Mesangial cell (primary cell): ENCODE data around the gene MAP3K2.

GRCh38 chr2:127100467-127101358, 6.2 kb downstream of the BIN1 start:
- RAMPAGE, long total RNA = no peak

DNA sequence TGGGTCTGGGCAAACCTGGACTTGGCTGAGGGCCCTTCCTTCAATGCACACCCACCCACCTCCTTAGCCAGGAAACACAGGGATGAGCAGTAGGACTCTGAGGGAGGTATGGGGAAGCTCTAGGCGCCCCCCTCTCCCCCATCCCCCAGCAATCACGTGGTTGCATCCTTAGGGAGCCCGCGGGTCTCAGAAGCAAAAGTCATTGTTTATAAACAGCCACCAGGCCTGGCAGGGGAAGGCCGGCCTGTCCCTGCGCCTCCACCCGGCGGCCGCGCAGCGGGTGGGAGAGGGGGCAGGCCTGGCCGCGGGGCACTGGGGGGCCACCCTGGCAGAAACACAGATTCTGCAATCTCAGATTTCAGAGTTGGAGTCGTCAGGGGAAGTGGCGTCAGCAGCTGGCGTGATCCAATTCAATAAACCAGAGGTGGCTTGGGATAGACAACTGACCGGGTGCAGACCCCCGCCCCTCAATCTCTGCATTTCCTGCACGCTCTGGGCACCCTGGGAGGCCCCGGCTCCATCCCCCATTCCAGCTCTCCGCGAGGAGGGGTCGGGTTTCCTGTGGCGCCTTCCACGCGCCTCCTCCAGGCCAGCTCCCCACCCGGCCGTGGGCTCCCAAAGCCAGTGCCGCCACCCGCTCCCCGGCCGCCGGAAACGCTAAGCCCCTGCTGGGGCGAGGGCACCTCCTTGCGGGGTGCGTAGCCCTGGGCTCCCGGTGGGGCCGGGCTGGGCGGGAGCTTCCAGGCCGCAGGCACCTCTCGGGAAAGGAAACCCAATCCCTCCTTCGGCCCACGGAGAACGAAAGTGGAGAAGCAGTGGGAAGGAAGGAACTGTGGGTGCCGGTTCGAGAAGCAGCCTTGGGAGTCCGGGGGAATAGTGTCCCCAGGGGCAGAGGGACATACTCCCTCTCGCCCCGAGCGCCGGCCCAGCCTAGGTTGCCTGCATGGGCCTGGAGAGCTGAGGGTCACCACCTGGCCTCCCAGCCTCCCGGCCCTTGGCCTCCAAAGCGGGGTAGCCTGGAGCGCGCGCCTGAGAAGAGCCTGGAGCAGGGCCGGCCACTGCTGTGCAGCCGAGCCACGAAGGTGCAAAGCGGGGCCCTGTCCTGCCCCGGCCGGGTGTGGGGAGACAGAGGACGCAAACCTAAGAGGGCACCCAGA, 1.0 kb downstream of the BIN1 start:
- RAMPAGE, long total RNA = no peak

GRCh38 chr2:127257092-127257869, 36.7 kb downstream of the ERCC3 start:
- RAMPAGE, long total RNA = no peak

- RAMPAGE, long total RNA = no peak
Observed at GRCh38 chr2:127306957-127307605, 13.1 kb upstream of the ERCC3 start.

DNA sequence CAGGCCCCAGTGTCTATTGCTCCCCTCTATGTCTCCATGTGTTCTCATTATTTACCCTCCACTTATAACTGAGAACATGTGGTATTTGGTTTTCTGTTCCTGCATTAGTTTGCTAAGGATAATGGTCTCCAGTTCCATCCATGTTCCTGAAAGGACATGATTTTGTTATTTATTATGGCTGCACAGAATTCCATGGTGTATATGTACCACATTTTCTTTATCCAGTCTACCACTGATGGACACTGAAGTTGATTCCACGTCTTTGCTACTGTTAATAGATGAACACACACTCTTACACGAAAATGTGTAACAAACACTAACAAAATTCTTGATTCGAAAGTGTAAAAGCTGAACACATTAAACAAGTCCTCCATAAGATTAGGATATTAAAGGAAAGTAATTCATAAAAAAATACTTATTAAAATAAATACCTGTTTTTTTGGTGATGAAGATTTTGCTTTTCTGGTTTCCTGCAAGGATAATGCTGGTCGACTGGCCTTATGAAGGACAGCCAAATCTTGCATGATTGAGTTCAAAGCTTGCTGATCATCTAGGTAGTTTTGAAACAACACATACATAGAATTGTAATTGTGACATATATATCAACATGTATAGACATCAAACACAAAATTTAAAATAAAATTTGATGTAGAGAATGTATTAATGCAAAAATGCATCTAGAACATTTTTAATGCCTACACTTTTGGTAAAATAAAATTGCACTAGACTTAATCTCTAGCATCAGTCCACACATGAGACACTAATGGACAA, 44.7 kb upstream of the ERCC3 start:
- RAMPAGE, long total RNA = no peak

DNA sequence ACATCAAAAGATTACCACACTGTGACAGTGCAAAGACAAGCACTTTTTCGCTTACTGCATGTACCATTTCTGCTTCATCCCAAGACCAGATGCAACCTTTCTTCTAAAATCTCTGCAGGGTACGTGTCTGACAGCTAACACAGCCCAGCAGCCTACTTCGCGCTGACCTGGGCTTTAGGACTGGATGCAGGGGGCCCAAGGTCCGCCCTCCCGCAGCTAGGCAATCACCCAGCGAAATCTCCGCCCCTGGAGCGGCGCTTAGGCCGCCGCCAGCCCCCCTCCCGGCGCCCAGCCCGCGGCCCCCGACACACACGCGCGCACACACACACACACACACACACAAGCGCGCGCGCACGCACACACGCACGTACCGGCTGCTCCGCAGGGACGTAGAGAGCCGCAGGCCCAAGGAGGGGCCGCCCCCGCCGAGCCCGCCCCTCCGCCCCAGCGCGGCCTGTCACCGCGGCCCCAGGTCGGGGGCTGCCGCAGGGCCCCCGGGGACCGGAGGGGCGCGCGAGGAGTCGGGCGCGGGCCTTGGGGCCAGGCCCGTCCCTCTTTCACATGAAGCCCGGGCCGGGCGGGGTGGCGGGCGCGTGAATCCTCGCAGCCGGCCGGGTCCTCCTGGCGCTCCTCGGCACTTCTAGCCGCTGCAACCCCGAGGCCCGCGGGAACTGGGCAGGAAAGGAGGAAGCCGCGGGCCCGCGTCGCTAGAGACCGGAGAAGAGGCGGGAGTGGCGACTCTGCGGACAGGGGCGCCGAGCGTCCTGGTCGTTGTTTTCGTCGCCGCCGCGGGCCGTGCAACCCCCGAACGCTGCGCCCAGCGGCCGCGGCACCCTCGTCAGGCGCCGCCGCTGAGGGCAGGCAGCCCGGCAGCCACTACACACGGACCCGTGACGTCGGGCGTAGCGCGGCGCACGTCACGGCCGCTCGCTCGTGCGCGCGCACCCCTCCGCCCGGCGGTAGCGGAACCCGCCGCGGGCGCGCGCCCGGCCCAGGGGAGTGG, at the start of gene MAP3K2:
Gene MAP3K2 (minus strand): TSS at position 895 of the 1,003 bp plus-strand sequence.
- RAMPAGE, long total RNA = no peak

DNA sequence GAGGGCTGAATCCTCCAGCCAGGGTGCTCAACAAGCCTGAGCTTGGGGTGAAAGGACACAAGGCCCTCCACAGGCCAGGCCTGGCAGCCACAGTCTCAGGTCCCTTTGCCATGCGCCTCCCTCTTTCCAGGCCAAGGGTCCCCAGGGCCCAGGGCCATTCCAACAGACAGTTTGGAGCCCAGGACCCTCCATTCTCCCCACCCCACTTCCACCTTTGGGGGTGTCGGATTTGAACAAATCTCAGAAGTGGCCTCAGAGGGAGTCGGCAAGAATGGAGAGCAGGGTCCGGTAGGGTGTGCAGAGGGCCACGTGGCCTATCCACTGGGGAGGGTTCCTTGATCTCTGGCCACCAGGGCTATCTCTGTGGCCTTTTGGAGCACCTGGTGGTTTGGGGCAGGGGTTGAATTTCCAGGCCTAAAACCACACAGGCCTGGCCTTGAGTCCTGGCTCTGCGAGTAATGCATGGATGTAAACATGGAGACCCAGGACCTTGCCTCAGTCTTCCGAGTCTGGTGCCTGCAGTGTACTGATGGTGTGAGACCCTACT, 416 bp downstream of the PROC start:
- RAMPAGE, long total RNA = no peak

GRCh38 chr2:127531123-127532001, 4.1 kb upstream of the MYO7B start:
- RAMPAGE, long total RNA = no peak

DNA sequence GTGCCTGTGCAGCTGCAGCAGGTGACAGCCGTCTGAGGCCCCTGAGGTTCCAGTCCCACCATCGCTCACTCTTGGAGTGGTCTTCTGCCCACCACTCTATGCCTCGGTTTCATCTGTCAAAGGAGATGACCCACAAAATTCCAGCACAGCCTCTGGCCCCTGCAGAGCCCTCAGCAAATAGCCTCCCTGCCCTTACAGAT, 16.6 kb upstream of the GPR17 start:
- RAMPAGE, long total RNA = no peak

DNA sequence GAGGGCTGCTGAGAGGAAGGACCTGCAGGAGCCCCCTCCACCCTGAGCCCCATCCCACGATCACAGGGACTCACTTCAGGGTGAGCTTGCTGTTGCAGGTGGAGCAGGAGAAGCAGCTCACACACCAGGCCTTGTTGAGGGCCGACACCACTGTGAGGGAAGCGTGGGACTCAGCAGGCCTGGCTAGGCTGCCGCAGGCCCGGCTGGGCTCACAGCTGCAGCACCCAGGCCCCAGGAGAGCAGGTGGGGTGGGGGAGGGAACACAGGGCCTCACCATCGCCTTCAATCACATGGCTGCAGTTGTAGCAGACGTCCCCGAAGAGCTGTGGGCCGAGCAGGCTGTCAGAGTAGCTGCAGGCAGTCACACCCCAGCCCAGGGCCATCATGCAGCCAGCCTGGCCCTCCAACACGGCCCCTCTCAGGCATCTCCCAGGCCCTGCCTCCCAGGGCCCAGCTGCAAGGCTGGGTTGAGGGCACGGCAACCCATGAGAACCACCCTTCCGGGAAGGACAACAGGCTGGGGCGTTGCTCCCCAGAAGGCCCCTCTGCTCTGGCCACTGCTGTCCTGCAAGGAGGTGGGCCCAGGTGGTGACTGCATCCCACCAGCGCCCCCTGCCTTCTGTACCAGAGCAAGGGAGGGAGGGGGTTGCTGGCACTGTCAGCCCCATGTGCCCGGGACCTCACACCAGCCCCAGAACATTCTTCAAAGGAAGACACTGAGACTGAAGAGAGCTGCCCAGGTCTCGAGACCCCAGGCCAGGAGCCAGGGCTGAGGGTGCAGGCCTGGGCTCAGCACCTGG, 5.8 kb upstream of the GPR17 start:
- RAMPAGE, long total RNA = no peak

DNA sequence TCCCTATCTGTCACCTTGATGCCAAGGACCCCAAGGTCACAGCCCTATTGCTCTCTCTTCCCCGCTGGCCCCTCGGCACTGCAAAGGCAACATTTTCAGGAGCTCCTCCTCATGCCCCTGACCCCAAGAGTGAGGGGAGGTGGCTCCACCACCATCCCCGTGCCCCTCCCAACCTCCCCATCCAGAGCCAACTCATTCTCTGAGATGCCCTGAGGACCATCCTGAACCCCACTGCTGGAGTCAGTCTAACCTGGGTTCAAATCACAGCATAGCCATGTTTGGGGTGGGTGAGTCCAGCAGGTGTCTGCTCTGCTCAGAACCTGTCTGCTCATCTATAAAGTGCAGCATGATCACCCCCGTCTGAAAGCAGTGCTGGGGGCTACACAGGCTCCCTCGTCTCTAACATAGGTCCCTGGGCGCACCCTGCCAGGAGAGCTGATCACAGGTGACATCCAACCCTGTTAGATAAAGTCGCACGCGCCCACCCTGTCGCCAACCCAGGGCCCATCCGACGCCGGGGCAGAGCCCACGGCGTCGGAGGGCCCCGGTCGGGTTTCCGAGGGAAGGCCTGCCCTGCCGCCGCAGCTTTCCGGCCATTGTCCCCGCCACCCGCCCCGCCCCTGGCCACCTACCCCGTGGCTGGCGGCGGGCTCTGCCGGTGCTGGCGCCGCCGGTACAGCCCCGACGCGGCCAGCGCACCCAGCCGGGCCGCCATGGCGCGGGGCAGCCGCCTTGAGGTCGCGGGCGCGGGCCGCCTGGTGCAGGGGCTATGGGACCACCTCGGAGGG, 11.5 kb downstream of the LIMS2 start:
- RAMPAGE, long total RNA = no peak

DNA sequence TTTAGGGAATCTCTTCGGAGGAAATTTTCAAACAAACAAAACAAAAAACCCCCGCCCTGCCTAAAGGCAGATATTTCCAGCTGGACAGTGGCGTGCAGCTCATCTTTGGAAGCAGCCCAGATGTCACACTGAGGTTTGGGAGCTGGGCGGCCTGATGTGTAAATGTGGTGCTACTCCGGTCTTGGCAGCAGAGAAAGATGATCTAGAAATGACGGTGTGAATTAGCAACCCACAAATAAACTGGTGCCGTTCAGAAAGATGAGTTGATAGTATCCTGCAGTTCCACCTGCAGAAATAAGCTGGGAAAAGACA, 675 bp upstream of the LIMS2 start:
- RAMPAGE, long total RNA = no peak

DNA sequence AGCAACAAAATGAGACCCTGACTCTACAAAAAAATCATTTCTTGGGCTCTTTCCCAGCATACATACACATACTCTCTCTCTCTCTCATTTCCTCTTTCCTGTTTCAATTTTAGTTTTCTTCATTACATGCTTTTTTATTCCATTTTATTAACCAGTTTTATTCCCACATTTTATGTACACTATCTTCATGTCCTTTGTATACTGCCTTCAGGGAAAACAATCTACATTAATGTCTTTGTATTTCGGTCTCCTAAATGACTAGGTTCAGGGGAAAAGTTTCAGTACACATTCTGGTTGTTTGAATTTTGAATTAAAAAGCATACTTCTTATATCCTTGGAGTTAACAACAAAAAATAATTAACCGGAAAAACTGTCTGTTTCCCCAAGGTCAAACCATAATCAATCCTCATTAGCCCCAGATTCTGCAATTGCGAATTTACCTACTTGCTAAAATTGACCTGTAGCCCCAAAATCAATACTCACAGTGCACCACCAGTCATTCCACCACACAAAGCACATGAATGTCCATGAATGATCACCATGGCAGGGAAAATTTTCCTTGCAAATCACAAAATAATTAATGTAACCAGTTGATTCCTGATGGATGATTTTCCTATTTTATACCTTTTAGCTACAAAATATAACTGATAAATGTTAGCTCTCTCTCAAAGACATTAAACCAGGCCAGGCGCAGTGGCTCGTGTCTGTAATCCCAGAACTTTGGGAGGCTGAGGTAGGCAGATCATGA, 14.3 kb downstream of the WDR33 start:
- RAMPAGE, long total RNA = no peak

GRCh38 chr2:127872572-127873282, 13.0 kb downstream of the AMMECR1L start:
- RAMPAGE, long total RNA = no peak

DNA sequence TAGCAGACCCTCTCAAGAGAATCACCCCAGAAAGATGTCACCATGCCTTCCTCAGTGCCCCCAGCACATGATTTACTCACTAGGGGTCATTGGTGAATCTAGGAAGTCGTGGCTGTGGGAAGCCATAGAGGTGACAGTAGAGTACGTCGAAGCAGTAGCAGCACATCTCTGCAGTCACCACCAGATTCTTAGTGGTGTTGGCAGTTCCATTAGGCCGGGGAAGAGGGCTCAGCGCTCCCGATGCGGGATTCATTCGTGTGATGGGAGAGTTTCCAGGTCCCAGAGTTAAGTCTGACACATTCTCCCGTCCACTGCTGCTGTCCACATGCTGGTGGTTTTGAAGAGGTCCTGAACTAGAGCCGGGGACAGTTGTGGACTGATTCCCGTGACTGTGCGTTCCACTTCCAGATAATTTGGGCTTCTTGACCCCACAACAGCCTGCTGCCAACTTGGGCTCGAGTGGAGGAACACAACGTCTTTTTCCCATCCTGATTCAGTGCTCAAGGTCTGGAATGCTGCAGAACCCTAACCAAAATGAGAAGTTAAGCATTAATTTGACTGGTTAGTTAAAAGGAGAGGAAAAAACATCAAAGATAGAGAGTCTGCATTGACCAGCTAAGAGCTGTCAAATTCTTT, 11.9 kb downstream of the AMMECR1L start:
- RAMPAGE, long total RNA = no peak

DNA sequence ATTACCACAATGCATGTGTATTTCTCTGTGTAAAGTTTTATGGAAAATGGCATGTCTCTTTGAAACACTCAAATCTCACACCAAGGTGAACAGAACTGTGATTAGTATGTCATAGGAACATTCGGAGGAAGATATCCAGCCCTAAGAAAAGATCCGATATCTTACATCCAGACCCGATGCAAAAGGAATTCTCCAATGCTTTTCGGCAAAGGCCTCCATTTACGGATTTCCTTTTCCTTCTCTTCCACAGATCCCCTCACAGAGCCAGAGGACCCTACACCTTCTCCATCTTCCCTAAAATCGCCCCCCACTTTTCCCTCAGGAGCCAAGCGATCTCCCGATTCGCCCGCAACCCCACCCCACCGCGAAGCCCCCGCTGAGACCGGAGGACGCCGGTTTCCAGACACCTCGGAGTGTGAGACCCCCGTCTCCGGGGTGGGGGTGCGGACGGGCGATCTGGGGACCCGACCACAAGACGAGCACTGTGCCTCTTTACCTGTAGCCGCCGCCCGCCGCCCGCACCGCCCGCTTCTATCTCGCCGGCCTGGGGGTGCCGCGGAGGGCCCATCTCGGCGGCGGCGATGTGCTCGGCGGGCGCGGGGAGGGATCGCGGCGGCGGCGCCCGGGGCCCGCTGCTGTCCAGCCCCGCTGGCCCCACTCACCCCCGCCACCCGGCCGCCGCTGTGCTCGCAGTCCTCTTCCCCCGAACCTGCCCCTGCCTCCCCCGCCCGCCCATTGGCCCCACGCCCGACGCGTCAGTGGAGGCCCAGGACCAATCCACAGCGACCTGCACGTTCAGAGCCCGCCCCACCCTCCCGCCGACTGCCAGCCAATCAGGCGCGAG, 1.0 kb downstream of the SAP130 start:
- RAMPAGE, long total RNA = no peak

DNA sequence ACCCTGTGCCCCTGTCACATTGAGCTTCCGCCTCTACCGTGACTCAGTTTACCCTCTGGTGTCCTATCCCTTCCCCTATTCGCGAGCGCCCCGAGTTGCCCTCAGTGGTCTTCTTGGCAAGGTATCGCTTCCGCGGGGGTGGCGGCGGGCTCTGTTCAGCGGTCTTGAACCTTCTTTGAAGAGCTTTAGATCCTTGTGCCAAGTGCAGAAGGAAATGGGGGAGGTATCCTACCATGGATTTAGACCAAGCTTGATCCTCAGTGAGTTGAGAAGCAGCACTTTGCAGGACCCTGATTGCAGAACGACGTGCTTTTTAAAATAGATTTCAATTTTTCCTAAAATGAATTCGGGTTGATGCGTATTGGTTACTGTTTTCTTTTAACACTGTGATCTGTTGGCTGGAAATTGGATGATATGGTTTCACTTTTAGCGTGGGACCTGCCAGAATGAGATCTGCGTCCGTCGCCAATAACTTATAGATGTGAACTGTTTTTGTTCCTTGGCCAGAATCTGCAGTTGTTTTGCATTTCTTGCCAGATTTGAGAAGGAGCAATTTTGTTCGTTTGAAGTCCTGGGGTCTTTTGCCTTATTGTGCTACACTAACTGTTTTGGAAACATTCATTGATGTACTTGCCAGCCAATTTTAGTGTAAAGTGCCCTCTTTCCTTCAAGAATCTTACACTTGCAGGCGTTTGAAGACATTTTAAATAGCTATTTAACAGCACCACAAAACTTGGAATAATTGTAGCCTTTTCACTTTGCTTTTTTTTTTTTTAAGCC, 666 bp downstream of the UGGT1 start:
- RAMPAGE, long total RNA = no peak

DNA sequence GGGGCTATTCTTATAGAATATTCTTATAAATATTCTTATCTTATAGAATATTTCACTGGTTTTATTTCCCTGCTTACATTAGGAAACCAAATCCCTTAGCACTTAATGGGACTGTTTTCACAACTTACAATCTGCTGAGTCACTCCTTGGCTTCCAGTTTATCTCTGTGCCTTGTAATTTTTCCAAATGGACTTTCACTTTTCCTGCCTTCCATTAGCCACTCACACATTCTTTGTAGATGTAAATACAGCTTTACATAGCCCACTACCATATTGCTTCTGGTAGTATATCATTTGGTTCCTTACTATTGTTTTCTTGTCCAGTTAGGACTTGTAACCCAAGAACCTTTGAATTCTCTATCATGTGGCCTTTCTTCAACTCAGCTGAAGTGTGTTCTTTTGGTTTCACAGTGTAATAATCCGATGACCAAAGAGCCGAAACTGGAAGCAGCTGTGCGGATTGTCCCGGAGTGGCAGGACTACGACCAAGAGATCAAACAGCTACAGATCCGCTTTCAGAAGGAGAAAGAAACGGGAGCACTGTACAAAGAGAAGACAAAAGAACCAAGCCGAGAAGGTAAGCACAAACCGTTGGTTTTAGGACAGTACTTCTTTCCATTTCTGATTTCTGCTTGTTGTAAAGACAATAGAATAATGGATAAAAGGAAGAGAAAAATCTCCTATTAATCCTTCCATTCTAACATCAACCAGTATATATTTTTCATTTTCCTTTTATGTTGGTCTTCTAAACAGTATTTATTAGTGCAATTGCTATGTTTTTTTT, 96.2 kb downstream of the UGGT1 start:
- RAMPAGE, long total RNA = no peak

DNA sequence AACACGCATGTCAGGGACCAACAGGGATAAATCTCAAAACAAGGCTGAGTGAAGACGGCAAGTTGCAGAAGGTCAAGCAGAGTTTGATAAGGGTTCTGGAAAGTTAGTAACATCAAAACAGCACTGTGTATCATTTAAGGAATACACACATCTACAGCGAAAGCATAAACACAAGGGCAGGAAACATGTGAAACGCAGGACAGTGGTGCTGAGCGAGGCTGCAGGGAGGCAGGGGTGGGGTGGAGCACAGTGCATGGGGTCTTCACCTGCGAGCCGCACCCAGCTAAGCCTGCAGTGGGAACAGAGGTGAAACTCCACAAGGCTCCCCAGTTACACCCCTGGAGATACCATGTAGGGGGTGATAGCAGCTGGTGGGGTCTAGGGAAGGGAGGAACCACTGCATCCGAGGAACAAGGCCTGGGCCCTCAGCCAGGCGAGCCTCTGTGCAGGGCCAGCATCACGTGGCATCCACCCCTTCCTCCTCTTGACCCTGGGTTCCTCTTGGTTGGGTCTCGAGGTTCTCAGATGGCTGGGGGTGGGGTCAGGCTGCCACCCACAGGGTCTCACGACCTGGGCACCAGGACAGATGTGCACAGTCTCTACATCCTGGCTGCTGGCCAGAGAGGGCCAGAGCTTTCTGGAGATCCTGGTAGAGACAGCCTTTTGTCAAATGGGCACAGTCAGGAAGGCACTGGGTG, 10.5 kb downstream of the HS6ST1 start:
- RAMPAGE, long total RNA = no peak

DNA sequence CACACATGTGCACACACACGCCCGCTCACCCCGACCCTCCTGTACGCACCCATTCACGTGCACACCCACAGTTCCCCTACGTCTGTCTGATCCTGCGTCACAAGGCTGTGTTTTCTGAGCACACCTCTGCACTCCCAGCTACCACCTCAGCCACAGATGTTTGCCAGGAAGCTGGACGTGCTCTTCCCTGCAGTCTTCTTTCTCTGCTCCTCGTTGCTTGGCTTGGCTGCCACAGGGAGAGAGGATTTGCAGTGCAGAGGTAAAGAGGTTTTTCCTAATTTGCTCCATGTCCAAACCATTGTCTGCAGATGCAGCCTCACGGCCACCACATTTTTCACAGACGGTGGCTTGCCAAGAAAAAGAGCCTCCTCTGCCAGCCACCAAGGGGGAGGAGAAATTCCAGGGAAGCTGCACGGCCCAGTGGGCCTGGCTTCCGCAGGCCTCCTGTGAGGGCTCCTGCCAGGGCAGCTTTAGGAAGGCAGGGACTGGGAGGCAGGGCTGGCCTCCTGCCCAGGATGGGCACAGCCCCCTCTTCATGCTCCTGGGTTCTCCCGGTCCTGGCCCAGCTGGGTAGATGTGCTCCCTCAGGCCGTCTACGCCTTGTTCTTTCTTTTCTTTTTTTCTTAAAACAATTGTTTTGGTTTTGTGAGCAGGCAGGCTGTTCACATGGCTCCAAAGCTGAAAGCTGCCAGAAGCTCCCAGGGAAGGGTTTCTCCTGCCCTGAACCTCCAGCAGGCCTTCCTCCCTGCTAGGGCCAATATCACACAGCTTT, 29.3 kb upstream of the HS6ST1 start:
- RAMPAGE, long total RNA = no peak